ENCODE results near the genes GLRX2, B3GALT2 and ASPM.

DNA sequence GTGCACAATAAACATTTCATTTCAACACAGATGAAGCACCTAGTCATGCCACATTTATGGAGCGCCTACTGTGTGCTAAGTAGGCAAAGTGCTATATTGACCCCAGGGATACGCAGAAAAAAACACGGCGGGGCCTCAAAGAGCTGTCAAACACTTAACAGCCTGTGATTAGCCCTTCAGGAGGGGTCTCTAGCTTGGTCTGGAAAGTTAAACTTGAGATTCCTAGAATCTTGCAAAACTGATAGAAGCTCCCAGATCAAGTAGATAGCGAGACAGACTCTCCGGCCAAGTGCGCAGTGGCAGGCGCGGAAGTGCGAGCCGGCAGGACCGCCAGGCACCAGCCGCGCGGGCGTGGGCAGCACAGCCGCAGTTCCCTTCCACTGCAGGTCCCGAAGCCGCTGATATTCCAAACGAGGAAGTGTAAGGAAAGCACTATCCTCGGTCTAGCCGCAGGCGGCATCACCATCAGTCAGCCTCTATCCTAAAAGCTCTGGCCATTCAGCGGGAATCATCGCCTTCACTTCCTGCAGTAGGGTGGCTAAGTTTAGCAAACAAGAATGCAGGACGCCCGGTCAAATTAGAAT is 840 bp downstream of the GLRX2 start:
- PRO-cap: no peak

- PRO-cap: bidirectional peak, plus-strand start at chr1:193105207, minus-strand start at chr1:193105119; bidirectional peak, plus-strand start at chr1:193105522, minus-strand start at chr1:193105382
These were observed at the start of gene GLRX2 for GRCh38 chr1:193104866-193105889. Gene GLRX2, minus strand, starts transcription at chr1:193105414.

- PRO-cap: no peak
These were observed 6.4 kb upstream of the GLRX2 start for GRCh38 chr1:193111449-193112110.

DNA sequence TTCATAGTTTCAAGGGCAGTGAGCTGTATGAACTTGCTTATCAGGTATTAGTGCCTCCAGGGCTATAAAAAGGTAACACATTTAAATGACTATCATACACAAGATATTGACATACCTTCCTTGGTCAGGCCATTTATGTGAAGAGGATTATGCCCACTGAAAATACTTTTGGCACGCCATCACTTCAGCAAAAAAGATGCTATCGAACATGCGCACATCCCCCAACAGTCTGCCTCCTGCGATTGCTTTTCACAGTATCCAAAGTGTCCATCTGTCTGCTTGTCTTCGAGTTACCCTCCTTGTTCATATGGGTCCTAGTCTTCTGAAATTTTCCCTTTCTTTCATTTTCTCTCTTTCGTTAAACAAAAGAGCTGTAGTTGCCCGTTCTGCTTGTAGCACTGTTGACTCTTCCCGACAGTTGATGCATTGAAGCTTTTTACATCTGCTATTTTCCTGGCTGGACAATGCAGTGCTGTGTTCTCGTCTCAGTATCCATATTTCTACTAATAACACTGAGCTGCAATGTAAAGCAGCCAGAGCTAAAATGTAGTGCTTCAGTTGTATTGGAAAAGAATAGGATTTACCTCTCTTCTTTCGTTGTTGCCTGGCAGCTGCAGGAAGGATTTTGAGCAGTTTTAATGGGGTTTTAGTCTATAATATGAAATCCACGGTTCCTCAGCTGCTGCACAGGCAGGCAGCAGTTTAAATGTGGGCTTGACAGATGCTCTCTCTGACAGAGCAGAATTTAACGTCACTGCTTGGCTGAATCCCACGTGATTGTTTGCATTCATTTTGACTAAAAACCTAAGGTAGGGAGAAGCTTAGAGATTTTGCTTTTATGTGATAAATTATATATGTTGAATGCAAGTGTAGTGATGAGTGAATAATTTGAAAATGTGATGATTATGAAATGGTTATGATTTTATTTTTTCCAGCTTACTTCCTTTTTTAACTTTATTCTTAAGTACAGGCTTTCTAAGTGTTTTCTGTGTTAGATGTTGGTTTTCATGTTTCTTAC is at the start of gene B3GALT2:
TSS of gene B3GALT2 (minus strand) at position 710 of the 1,018 bp plus-strand sequence.
- PRO-cap: bidirectional peak, plus-strand start at position 786 of the sequence, minus-strand start at position 708 of the sequence

- PRO-cap: bidirectional peak, plus-strand start at chr1:193540763, minus-strand start at chr1:193540646
These were observed 354.2 kb upstream of the B3GALT2 start for GRCh38 chr1:193540466-193541093.

- PRO-cap: no peak
These were observed 448.2 kb upstream of the B3GALT2 start for GRCh38 chr1:193634630-193635040.

DNA sequence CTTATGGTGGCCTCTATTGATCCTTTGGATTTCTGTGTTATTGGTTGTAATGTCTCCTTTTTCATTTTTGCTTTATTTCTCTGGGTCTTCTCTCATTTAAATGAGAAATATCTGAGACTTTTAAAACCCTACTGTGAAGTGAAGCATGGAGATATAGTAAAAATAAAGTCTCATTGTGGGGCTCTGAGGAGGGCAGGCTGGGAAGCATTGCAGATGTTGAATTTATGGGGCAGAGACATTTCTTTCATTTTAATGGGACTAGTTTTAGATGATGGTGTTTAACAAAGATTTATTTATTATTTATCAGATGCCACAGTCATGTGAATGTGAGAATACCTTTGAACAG is 1361.4 kb upstream of the B3GALT2 start:
- PRO-cap: no peak

GRCh38 chr1:196584518-196585283 is 23.5 kb downstream of the KCNT2 start:
- PRO-cap: no peak

DNA sequence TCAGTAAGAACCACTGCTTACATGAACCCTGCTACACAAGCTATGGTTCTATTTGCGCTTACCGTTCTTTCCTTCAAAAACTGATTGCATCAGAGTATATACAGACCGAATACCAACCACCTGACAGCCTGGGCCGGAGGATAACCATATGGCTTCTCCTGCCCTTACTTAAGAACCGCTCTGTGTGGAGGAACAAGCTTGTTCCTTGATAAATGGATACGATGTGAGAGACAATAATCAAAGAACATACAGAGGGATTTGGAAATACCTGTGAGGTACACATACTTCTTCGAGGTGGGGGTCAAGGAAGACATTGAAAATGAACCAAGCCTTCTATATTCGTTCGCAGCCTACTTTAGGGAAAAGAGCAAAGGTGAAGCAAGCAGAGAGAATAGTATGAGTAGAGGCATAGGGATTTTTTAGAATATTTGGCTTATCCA is 1.2 kb upstream of the KCNT2 start:
- PRO-cap: no peak

GRCh38 chr1:196655460-196655961 is 3.7 kb downstream of the CFH start:
- PRO-cap: no peak

DNA sequence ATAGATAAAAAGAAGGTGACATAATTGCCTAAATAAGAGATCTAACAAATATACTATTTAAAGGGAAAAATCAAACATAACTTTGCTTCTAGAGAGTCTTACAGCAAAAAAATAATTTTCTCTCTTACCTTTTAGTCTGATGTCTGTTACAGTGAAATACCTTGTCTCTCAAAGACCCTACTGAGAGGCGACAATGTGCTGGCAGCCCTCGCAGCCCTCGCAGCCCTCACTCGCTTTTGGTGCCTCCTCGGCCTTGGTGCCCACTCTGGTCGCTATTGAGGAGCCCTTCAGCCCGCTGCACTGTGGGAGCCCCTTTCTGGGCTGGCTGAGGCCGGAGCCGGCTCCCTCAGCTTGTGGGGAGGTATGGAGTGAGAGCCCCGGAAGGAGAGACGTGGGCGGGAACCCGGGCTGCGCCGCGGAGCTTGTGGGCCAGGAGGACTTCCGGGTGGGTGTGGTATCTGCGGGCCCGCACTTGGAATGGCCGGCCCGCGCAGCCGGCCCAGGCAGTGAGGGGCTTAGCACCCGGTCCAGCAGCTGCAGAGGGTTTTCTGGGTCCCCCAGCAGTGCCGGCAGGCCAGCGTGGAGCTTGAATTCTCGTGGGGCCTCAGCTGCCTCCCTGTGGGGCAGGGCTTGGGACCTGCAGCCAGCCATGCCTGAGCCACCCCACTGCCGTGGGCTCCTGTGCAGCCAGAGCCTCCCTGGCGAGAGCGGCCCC is 10.1 kb upstream of the CFHR2 start:
- PRO-cap: no peak

DNA sequence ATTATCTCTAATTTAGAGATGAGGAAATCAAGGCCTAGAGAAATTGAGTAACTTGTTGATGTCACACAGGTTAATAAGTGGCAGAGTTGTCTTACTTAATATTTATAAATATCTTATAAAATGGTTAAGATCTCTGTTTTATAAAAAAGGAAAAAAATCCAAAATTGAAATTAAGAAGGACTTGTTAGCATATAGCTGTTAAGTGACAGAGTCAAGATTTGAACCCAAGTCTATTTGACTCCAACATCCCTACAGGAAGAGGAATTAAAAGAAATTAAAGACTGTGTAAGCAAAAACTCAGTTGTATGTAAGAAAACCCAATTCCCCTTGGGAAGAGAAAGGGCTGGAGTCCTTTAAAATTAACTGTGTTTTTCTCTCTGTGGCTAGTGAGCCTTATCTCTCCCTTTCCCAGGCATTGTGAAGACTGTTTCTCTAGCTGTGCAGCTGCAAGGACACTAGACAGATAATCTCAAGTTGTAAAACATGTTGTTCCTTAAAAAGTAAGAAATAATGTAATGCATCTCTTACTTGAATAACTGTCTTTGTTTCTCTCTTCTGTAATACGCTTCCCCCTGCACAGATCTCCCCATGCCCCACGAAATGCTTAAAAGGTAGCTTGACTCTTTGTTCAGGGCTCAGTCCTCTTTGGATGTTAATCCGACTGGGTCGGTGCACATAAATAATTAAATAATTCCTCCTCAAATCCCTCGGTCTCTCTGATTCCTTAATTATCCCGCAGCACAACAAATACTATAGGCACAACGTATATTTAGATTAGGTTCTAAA is 29.9 kb upstream of the F13B start:
- PRO-cap: no peak

DNA sequence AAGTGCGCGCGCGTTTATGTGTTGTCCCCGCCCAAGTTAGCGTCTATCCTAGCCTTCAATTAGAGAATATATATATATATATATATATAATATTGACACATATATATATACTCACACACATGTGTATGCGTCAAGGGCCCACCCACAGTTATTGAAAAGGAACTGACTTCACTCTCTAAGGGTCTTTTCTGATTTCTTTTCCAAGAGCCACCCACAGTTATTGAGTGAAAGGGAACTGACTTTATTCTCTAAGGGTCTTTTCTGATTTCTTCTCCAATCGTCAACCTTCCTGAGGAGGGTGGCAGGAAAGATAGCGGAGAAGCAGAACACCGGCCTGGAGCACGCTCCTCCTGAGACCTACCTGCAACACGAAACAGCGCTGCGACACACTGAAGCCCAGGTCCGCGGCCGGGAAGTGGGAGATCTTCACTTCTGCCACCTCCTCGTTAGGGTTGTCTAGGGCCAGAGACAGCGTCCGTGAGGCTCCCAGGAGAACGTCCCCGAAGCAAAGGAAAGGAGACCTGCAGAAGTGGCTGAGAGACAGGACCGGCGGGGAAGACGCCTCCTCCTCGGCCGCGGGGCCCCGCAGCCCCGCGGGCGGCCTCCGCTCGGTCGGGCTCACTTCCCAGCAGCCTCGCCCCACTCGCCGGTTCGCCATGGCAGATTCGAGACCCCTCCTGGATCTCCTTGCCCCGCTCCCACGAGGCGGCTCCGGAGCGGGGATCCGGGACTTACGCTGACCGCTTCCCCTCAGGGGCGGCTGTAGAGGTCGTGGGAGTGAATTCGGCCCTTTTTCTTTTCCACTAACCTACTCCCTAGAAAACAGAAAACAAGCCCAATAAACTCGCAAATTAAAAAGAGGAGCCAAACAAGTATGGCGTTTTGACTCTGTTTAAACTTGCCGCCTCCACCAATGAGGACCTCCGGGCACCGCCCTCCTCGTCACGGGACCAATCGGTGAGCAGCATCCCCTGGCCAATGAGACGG is at the start of gene ASPM:
TSS of gene ASPM (minus strand) at position 890 of the 987 bp plus-strand sequence.
- PRO-cap: no peak

GRCh38 chr1:197199528-197200292 is 1.4 kb downstream of the ZBTB41 start:
- PRO-cap: no peak

DNA sequence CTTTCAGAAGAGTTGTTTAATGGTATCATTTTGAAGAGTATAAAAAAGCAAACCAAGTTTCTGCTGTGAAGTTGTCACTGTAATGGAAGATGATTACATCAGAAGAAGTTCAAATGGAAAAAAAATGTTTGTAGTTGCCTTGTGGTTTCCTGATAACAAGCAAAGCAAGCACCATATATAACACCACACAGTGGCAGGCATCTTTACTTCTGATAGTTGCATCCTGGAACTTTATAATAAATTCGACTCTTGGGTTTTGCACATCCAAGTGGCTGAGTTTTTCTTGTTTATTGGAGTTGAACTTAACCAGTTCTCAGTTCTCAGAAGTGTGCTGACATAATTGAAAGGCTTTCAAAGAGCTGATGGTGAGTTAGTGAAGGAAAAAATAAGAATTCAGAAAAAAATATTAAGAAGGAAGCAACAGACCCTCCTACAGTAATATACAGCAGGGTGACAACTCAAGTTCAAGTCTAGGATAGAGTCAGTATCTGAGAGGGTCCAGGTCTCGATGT is 123.4 kb downstream of the CRB1 start:
- PRO-cap: no peak

DNA sequence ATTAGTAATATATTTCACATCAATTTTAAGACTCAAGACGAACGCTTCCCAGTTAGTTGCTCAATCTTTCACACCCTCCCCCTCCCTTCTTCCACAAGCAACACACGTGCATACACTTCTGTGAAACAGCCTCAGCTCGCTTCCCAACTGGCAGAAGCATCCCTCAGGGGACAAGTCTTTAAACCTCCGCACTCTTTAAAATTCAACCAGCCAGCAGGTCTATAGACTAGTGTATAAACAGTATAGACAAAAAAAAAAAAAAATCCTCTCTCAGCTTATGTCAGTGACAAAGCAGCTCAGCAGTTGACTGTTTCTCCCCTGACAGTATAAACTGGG is 99.5 kb downstream of the DENND1B start:
- PRO-cap: no peak

DNA sequence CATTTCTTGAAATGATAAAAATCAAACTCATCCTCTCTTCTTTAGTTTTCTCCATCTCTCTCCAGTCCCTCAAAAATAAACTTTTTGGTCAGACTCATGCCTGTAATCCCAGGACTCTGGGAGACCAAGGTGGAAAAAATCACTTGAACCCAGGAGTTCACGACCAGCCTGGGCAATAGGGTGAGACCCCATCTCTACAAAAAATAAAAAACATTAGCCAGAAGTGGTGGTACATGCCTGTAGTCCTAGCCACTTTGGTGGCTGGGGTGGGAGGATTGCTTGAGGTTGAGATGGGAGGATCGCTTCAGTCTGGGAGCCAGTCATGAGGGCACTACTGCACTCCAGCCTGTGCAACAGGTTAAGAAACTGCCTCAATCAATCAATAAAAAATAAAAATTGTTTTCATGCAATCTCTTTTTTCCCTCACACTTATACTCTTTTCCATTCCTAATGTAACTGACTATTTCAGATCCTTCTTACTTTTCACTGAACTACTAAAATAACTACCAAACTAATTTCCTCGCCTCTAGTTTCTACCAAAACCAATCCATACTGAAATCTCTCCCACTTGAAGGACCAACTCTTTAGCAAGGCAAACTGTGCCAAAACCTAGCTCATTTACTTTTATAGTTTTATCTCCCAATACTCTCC is 71.3 kb downstream of the DENND1B start:
- PRO-cap: no peak

- PRO-cap: no peak
These were observed 26.8 kb upstream of the DENND1B start for GRCh38 chr1:197802071-197802401.

DNA sequence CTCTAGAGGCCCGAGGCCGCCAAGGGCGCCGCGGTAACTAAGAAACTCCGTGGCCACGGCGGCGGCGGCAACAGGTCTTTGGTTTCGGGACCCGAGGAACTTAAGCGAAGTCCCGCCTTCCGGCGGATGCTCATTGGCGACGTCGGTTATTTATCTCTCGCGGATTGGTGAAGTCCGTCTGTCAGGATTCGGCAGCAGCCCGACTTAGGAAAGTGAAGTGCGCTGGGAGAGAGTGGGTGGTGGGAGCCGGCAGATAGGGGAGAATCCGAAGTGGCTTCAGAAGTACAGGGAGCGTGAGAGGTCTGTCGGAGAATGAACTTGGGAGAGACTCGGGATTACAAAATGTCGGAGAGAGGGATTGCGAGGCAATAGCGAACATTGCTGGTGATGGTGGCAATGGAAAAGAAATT is 718 bp downstream of the NEK7 start:
- PRO-cap: bidirectional peak, plus-strand start at position 232 of the sequence, minus-strand start at position 102 of the sequence

DNA sequence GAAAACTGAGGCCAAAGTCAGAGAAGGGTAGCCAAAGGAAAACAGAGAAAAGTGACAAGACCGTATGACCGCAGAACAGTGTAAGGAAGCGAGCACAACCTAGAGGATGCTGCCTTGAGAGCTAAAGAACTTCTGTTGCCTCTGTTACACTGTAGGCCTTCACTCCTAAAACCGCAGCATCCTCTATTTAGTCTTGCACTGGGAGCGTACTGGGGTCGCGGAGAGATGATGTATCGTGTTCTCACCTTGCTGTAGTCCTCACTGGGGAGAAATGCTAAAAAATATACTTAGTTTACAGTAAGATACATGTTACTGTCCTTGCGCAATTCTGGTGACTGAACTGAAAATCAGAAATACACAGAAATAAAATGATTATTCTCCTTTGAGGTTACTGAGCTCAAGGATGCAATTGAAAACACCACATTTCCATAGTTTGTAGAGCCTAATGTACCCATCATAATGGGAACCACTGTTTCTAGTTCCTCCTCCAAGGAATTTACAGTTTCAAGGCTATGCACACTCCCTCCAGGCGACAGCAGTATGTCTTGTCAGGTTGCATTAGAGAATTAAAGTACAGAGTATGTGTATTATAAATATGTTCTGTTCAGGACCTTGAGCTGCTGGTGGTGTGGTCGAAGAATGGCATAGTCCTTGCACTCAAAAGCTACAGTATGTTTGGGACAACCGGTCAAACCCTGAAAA is 1.3 kb downstream of the NEK7 start:
- PRO-cap: unidirectional peak, plus-strand start at position 73 of the sequence